Heart left ventricle (tissue), 7 donors: ENCODE measurements around the genes GAL, TESMIN and TPCN2.

DNA sequence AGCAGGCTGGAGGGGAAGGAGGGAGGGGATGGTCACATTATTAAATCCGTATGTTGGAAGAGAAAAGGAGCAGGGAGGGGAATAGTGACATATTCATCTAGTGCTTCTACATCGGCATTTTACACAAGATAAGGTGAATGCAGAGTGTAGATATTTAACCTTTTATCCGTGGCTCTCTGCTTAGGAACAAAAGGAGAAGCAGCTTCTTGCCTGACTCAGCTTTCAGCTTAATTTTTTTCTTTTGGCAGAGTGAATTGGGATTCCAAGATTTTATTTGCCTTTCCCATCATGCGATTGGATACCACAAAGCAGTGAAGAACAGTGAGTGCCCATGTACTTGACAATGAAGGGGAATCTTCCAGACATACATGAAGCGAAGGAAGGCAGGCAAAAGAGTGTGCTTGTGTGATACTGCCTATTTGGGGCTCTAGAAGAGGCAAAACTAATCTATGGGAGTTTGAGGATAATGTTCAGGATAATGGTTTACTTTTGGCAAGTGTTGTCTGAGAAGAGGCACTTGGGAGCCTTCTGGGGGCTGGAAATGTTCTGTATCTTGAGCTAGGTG, 17.0 kb upstream of the CHKA start:
- PRO-cap, 6 experiments = no peak in any of the 6 experiments
- RAMPAGE, long total RNA, 2 experiments = no peak in any of the 2 experiments
- RRBS = no CpG with 5 or more reads among the region's 5 CpGs

GRCh38 chr11:68259109-68259607, 12.6 kb downstream of the C11orf24 start:
- PRO-cap, 6 experiments = no peak in any of the 6 experiments
- RAMPAGE, long total RNA, 2 experiments = no peak in any of the 2 experiments
- RRBS = no CpG with 5 or more reads among the region's 10 CpGs

GRCh38 chr11:68614913-68615372, 69.4 kb upstream of the GAL start:
- PRO-cap, 6 experiments = no peak in any of the 6 experiments
- RAMPAGE, long total RNA, 2 experiments = no peak in any of the 2 experiments
- RRBS = no CpG with 5 or more reads among the region's 3 CpGs

DNA sequence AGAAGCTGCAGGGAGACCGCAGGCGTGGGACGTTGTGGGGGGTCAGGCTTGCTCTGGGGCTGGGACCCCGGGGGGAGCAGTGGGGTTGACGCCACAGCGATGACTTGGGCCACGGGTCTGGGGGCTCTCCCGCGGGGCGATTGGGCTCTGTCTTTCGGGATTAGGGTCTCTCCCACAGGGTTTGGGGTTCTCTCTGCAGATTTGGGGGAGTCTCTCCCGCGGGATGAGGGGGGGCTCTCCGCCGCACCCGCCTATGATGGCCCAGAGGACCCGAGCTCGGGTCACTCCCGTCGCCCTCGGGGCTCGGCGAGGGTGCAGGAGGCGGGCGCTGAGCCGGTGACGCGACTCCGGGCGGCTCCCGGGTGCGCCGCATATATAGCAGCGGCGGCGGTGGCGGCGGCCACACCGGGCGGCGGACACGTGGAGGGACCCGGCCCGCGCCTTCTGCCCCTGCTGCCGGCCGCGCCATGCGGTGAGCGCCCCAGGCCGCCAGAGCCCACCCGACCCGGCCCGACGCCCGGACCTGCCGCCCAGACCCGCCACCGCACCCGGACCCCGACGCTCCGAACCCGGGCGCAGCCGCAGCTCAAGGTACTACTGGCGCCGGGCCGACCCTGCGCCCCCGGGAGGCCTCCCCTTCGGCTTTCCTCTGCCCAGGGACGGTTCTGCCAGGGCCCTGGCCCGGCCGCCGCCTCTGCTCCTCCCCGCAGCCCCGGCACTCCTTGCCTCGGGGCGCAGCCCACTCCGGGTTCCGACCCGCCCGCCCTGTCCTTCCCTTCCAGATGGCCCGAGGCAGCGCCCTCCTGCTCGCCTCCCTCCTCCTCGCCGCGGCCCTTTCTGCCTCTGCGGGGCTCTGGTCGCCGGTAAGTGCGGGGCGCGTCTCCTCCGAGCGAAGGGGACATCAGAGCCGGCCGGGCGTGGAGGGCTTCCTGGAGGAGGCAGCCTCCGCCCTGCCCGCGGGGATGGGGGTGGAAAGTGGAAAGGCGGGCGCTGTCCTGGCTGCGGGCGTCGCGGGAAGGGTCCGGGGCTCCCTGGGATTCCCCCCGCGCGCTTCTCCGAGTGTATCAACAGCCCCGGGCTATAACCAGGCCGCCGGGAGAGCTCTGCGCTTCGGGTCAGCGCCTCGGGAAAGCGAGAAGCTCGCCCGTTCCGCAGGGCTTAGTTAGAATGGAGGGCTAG, at the start of gene GAL:
Gene GAL (plus strand): TSS at position 403 of the 1,179 bp plus-strand sequence.
- PRO-cap, 6 experiments = peak in 2 of 6 experiments; most common plus-strand start position 403 of the sequence (in 2)
- RAMPAGE, long total RNA, 2 experiments = no peak in any of the 2 experiments
- RRBS = 3% methylated on average over 49 of the region's 126 CpGs

DNA sequence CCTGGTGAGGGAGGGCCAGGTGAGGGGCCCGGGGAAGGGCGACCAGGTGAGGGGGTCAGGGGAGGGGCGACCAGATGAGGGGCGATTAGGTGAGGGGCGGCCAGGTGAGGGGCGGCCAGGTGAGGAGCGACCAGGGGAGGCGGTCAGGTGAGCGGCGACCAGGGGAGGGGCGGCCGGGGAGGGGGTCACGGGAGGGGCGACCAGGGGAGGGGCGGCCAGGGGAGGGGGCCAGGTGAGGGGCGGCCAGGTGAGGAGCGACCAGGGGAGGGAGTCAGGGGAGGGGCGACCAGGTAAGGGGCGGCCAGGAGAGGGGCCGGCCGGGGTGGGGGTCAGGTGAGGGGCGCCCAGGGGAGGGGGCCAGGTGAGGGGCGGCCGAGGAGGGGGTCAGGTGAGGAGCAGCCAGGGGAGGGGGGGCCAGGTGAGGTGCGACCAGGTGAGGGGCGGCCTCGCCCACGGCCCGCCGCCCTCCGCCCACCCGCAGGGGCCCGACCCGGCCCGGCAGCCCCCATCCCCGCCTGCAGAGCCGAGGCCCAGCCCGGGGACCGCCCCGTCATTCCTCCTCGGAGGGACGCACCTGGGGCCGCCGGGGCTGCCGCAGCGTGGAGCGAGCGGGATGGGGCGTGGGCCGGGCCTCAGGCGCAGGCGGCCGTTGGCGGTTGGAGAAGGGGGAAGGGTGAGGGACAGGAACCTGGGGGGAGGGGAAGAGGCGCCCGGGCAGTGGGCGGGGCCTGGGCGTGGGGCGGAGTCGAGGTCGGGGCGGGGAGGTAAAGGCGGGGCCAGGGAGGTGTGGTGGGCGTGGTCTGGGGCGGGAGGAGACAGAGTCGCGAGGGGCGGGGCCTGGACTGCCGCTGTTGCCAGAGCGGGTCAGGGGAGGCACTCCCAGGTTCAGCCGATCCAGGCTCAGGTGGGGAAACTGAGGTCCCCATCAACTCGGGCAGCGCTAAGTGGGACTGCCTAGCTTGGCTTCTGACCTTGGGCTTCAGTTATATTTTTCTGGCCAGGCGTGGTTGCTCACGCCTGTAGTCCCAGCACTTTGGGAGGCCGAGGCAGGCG, at the start of gene TESMIN:
Gene TESMIN (minus strand): TSS at position 675 of the 1,053 bp plus-strand sequence.
- PRO-cap, 6 experiments = peak in 3 of 6 experiments; most common plus-strand start position 818 of the sequence (in 2); most common minus-strand start position 675 of the sequence (in 3)
- RAMPAGE, long total RNA, 2 experiments = no peak in any of the 2 experiments
- RRBS = 2% methylated on average over 20 of the region's 77 CpGs

GRCh38 chr11:68781600-68782298, 30.4 kb upstream of the TESMIN start:
- PRO-cap, 6 experiments = no peak in any of the 6 experiments
- RAMPAGE, long total RNA, 2 experiments = no peak in any of the 2 experiments
- RRBS = no CpG with 5 or more reads among the region's 21 CpGs

DNA sequence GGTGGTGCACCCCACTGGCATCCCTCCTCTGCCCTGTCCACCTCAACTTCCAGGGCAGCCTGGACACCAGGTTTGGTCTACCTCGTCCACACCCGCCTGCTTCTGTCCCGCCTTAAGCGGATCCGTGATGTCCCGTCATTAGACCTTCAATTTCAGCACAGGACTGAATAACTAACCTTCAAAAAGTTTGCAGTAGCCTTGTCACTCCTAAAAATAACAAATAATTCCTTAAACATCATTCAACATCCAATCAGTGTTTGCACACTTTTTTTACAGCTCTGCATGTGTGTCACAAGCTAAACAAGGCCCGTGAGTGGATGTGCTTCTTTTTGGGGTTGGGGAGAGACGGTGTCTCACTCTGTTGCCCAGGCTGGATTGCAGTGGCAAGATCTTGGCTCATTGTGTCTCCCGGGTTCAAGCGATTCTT, 5.2 kb upstream of the MRGPRF start:
- PRO-cap, 6 experiments = no peak in any of the 6 experiments
- RAMPAGE, long total RNA, 2 experiments = no peak in any of the 2 experiments
- RRBS = no CpG with 5 or more reads among the region's 10 CpGs

DNA sequence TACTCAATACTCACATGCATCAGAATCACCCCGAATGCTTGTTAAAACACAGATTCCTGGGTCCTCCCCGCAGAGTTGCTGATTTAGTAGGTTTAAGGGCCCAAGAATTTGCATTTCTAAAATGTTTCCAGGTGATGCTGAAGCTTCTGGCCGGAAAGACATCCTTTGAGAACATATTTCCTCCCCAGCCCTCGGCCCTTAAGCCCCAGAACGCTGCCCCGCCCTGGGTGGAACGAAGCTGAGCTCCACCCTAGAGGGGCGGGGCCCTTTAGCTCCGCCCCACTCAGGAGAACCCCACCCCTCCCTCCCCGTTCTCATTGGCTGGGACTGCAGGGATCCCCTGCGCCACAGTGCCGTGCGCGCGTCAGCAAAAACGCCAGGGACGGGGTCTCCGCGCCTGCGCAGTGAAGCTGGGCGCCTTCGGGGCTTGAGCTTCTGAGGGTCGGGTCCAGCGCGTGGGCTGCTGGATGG, at the start of gene TPCN2:
Gene TPCN2 (plus strand): TSS at position 402 of the 471 bp plus-strand sequence.
- PRO-cap, 6 experiments = peak in 6 of 6 experiments; most common plus-strand start position 404 of the sequence (in 6); most common minus-strand start position 200 of the sequence (in 6)
- RAMPAGE, long total RNA, 2 experiments = no peak in any of the 2 experiments
- RRBS = no CpG with 5 or more reads among the region's 25 CpGs

DNA sequence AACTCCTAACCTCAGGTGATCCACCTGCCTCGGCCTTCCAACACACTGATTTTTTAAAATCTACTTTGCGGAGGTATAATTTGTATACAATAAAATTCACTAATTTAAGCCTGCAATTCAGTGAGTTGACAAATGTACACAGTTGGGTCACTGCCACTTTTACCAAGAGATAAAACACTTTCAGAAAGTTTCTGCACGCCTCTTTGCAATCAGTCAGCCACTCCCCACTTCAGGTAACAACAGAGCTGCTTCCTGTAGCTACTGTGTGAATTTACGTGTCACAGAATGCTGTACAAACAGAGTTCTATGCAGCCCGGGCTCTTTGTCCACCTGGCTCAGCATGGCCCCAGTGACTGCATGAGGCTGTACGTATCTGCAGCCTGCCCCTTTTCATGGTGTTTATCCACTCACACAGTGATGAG, 43.1 kb downstream of the MYEOV start:
- PRO-cap, 6 experiments = no peak in any of the 6 experiments
- RAMPAGE, long total RNA, 2 experiments = no peak in any of the 2 experiments
- RRBS = no CpG with 5 or more reads among the region's 6 CpGs

- PRO-cap, 6 experiments = no peak in any of the 6 experiments
- RAMPAGE, long total RNA, 2 experiments = no peak in any of the 2 experiments
- RRBS = no CpG with 5 or more reads among the region's 8 CpGs
Observed at GRCh38 chr11:69396071-69396550, 102.2 kb downstream of the MYEOV start.

GRCh38 chr11:69459771-69460260, 165.9 kb downstream of the MYEOV start:
- PRO-cap, 6 experiments = no peak in any of the 6 experiments
- RAMPAGE, long total RNA, 2 experiments = no peak in any of the 2 experiments
- RRBS = no CpG with 5 or more reads among the region's 1 CpG

DNA sequence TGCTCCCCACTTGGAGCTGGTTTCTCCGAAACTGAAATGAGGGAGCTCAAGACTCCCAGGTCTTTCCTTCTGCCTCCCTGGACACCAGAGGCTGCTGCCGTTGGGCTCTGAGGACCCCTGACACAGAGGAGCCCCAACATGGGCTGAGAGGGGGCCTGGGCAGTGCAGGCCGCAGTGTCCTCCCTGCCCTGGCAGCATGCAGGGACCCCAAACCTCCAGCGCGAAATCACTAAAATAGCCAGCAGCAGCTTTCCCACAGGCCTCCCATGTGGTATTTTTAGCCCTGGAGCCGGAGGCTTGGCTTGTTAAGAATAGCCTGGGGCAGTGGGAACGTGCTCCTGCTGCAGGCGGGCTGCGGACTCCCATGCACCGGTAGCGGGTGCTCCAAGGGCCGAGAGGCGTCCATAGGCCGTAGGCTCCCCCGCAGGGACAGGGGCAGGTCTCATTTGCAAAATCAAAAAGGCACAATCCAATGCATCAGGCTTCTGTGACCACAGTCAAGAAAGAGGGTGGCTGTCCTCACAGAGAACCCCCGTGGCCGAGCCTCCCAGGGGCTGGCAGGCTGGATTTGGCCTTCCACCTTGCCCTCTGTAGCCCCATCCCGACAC, 151.6 kb upstream of the CCND1 start:
- PRO-cap, 6 experiments = peak in 5 of 6 experiments; most common plus-strand start position 324 of the sequence (in 3); most common minus-strand start position 228 of the sequence (in 2)
- RAMPAGE, long total RNA, 2 experiments = no peak in any of the 2 experiments
- RRBS = 15% methylated on average over 4 of the region's 18 CpGs

DNA sequence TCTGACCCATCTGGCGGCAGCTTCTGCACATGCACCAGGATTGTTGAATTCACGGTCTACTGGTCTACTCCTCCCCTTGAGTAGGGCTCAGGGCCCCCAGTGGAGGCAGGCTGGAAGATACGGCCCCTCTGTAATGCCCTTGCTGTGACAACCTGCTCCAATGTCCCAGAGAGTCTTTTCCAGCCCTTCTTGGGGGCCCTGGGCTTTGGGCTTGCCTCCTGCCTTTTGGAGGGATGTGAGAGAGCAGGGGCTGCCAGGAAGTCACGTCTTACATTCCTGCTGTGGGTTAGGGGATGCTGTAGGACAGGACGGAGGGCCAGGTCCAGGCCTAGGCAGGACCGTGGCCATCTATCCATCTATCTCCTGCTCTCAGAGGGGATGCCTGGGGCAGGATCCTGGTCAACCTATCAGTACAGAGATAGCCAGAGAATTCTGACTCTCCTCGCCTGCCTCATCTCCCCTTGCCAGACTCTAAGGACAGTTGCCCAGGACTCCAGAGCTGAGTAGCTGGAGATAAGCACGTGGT, 70.9 kb upstream of the CCND1 start:
- PRO-cap, 6 experiments = no peak in any of the 6 experiments
- RAMPAGE, long total RNA, 2 experiments = no peak in any of the 2 experiments
- RRBS = no CpG with 5 or more reads among the region's 8 CpGs

DNA sequence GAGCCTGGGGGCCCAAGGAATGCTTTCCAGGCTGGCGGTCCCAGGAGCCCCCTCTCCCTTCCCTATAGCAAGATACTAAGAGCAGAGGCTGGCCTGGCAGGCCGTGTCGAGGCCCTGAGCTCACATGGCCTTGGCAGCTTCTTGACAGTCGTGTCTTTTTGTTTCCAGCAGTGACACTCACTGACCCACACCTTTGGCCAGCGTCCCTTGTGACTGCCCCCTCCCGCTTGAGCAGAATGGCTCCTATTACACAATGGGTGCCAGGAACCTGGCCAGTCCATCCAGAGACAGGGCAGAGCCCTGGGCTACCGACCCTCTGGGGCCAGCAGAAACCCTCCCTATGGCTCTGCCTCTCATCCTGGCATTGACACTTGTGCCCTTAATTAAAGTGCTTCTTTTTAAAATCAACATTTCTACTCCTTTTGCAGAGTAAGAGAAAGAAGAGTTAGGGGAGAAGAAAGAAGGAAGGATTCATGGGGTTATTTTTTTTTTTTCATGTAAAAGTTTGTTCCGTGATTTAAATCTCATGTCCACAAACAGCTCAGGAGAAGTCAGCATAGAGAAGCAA, 6.3 kb upstream of the CCND1 start:
- PRO-cap, 6 experiments = no peak in any of the 6 experiments
- RAMPAGE, long total RNA, 2 experiments = no peak in any of the 2 experiments
- RRBS = no CpG with 5 or more reads among the region's 8 CpGs

GRCh38 chr11:69637613-69638051, 3.3 kb upstream of the CCND1 start:
- PRO-cap, 6 experiments = no peak in any of the 6 experiments
- RAMPAGE, long total RNA, 2 experiments = no peak in any of the 2 experiments
- RRBS = 8% methylated on average over 6 of the region's 39 CpGs

- PRO-cap, 6 experiments = no peak in any of the 6 experiments
- RAMPAGE, long total RNA, 2 experiments = no peak in any of the 2 experiments
- RRBS = no CpG with 5 or more reads among the region's 20 CpGs
Observed at GRCh38 chr11:69644100-69644687, 3.2 kb downstream of the CCND1 start.

DNA sequence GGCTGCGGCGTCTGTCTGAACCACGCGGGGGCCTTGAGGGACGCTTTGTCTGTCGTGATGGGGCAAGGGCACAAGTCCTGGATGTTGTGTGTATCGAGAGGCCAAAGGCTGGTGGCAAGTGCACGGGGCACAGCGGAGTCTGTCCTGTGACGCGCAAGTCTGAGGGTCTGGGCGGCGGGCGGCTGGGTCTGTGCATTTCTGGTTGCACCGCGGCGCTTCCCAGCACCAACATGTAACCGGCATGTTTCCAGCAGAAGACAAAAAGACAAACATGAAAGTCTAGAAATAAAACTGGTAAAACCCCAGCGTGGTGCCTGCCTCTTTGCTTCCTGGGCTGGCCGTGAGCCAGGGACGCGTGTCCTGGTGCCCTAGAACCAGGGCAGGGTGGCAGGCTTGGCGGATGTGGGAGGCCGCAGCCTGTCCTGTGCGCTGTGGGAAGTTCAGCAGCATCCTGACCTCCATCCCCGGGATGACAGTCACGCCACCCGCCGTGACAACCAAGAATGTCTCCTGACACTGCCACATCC, 13.3 kb downstream of the CCND1 start:
- PRO-cap, 6 experiments = peak in 3 of 6 experiments; most common plus-strand start position 160 of the sequence (in 3)
- RAMPAGE, long total RNA, 2 experiments = no peak in any of the 2 experiments
- RRBS = 39% methylated on average over 4 of the region's 29 CpGs

- PRO-cap, 6 experiments = peak in 6 of 6 experiments; most common plus-strand start chr11:69675506 (in 2)
- RAMPAGE, long total RNA, 2 experiments = no peak in any of the 2 experiments
- RRBS = 10% methylated on average over 1 of the region's 14 CpGs
Observed at GRCh38 chr11:69675452-69675611, 179 bp upstream of the LTO1 start.

GRCh38 chr11:69707031-69707493, 3.2 kb upstream of the FGF19 start:
- PRO-cap, 6 experiments = no peak in any of the 6 experiments
- RAMPAGE, long total RNA, 2 experiments = no peak in any of the 2 experiments
- RRBS = no CpG with 5 or more reads among the region's 7 CpGs

DNA sequence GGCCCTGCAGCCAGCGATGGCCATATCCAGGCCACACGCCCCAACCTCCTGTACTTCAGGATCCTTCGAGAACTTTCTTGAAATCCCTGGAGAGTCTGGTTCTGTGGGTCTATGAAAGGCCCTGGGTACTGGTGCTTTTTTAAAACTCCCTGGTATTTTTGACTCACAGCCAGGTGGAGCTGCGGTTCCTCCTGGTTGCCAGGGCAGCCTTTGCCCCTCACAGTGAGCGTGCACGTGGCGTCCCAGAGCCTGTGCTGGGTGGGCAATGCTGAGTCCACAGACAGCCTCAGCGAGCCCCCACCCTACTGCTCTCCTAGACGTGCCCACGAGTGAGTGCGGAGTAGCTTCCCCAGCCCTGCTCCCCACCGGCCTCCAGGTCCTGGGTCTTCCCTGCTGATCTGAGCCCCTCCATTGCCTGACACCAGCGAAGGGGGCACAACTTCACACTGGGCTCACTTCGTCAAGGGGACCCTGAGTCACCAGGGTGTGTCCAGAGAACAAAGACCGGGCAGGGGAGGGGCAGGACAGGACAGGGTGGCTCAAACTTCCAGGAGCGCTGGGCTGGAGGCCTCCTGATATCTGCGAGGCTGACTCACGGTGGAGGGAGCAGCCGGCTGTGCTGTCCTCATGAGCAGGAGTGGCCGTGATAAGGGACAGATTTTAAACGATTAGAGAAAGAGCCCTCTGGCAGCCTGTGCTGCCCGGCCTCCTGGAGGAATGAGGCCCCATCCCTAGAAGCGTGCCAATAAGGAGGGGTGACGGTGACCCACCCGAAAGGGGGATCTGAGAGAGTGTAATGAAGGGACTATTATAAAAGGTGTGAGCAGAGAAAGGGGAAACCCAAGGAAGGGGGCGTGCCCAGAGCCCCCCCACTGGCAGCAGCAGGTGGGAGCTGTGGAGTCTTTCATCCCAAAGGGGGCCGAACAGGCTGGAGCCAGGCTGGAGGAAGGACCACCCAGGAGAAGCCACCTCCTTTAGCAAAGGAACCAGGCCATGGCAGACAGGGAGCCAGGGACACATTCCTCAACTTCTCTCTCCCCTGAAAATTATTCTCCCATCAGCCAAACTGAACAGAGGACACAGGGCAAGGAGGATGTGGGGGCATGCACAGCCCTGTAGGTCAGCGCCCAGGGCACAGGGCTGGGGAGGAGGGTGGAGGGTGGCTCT, 129.3 kb upstream of the FGF3 start:
- PRO-cap, 6 experiments = no peak in any of the 6 experiments
- RAMPAGE, long total RNA, 2 experiments = no peak in any of the 2 experiments
- RRBS = 15% methylated on average over 6 of the region's 28 CpGs